Skin of body (tissue), 2 donors: ENCODE results near the gene TRAF4.

DNA sequence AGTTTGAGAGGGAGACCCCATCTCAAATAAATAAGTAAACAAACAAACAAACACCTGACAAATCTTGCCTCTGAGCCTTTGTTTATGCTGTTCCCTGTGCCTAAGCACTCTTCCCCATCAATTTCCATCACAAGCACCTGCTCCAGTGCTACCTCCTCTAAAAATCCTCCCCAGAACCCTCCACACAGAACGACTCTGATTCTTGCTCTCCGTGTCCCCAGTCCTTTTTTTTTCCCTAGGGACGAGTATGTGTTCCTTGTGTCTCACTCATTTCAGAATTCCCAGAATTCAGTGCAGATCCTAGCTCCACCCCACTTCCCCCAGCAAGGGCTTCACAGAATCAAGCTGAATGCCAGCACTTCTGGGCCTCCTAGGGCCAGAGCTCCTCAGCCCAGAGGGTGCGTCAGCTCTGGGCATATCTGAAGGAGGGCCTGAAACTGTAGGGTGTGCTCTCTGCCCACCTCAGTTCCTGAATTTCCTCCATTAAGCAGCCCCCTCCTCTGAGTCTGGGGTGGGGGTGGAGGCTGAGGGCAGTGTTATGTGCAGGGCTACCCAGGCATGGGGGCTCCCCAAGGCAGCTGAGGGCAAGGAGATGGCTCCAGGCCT is 6.7 kb downstream of the UNC119 start:
- RAMPAGE, long total RNA: no peak

- RAMPAGE, long total RNA: no peak
These were observed 510 bp downstream of the SPAG5 start for GRCh38 chr17:28598197-28598832.

GRCh38 chr17:28611414-28612211 is 2.4 kb downstream of the RSKR start:
- RAMPAGE, long total RNA: no peak

DNA sequence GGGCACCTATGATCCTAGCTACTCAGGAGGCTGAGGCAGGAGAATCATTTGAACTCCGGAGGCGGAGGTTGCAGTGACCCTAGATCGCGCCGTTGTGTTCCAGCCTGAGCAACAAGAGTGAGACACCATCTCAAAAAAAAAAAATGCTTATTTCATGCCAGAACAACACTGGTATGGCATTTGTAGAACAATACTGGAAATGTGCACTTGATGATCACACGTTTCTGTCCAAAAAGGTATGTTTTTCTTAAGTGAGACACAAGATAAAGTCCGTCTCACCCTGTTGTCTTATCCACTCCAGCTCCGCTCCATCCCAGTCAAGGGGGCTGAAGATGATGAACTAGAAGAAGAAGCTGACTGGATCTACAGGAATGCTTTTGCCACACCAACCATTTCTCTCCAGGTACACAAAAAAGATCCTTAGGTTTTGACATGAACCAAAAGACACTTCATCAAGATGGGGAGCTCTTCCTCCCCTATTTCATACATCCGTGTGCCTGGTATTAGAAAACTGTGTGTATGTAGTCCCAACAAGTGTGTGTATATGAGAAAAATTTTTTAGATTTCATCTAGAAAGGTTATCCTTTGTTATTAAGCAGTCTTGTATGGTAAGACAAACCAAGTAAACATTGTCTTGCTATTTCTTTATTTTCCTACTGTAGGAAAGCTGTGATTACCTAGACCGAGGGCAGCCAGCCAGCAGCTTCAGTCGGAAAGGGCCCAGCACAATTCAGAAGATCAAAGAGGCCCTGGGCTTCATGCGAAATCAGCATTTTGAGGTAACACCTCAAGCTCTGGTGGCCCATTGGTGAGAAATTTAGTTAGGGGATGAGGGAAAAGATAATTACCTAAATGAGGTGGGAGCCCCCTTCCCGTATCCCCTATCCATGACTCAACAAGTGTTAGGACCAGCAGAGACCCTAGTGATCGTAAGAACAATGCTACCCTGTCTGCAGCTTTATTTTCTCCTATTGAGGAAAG is 15.7 kb downstream of the SUPT6H start:
- RAMPAGE, long total RNA: no peak

GRCh38 chr17:28684134-28685118 is 22.4 kb downstream of the SUPT6H start:
- RAMPAGE, long total RNA: no peak

DNA sequence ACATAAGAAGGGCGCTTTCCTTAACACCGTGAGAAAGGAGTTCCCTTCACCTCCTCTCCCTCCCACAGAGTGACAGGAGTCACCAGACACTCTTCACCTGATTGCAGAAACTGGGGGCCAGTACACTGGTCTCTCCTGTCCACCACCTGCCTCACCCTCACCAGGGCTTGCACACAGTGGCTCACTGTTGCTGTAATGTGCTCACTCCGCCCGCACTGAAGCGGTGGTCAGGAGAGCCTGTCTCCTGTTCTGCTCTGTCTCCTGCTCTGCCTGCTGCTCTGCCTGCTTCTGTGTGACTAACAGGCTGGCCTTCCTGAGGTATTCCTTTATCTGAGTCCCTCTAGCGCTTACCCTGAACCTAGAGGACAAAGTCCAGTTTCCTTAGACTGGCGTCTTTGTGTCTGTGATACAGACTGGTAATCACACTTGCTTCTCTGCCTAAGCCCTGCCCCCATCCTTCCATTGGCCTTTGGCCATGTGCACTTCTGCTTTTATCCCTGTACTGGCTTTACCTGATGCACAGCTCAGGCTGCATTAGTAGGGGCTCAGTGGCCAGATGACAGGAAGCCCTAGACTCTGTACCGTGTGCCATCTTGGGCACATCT is 13.4 kb downstream of the PROCA1 start:
- RAMPAGE, long total RNA: no peak

GRCh38 chr17:28703796-28704946 is 7.5 kb downstream of the PROCA1 start:
- RAMPAGE, long total RNA: no peak

GRCh38 chr17:28720093-28720471 is 297 bp downstream of the RPL23A start:
- RAMPAGE, long total RNA: no peak

DNA sequence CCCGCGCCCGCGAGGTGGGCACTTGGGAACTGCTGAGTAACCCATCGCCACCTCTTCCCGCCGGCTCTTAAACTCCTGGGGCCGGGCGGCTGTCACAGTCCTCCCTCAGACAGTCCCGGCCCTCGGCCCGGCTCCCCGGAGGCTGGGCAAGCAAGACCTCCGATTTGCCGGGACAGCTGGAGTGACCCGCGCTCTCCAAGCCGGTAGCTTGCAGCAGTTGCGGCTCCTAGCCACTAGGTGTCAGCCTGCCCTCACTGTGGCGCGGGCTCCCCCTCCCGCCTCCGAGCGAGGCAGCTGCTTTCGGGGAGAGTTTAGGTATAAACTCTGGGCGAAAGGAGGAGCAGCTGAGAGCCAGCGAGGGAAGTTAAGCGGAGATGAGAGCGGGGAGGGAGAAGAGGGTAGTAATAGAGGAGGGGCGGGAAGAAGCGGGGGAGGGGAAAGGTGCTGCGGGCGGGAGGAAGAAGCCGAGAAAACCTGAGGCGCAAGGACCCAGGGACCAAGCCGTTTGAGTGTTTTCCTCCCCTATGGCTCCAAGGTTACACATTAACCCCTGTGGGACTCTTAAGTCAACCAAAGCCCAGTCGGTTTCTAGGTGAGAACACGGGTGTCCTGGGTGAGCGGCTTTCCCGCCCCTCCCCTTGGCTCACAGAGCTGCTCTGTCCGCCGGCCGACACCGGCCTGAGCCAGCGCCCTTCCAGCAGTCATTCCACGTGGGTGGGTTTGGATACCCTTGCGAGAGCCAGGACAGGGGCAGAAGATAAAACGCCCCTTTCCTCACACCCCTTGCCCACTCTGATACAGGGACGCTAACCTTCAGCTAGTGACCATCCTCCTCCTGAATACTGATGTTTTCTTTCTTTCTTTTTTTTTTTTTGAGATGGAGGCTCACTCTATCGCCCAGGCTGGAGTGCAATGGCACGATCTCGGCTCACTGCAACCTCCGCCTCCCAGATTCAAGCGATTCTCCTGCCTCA is 1.0 kb upstream of the TLCD1 start:
- RAMPAGE, long total RNA: no peak

DNA sequence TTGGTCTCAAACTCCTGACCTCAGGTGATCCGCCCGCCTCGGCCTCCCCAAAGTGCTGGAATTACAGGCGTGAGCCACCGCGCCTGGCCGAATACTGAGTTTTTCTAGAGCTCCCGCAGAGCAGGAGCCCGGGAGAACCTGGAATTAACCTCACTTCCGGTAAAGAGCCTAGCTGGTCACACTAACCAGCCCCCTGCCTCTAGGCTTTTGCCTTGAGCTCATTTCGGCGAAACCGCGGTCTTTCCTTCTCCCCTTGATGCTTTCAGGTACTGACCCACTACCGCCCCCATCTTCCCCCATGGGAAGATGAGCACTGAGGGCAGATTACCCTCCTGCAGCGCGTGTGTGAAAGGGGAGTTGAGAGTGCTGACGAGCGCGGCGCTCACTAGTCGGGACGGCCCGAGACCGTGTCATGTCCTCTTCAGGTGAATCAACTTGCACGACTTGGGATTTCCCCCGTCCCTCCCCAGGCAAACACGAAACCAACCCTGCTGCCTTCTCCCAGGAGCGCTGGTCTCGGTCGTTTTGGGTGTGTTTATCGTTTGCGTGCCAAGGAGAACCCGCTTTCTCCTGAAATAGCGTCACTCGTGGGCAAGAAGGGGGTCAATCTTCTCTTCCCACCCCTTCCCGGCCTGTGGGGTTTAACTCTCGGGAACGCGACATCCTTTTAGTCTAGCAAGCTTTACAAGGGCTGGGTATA is 606 bp upstream of the NEK8 start:
- RAMPAGE, long total RNA: no peak

- RAMPAGE, long total RNA: no peak
These were observed at the start of gene TRAF4 for GRCh38 chr17:28743955-28744745. TSS of gene TRAF4 (plus strand) at chr17:28744011.

DNA sequence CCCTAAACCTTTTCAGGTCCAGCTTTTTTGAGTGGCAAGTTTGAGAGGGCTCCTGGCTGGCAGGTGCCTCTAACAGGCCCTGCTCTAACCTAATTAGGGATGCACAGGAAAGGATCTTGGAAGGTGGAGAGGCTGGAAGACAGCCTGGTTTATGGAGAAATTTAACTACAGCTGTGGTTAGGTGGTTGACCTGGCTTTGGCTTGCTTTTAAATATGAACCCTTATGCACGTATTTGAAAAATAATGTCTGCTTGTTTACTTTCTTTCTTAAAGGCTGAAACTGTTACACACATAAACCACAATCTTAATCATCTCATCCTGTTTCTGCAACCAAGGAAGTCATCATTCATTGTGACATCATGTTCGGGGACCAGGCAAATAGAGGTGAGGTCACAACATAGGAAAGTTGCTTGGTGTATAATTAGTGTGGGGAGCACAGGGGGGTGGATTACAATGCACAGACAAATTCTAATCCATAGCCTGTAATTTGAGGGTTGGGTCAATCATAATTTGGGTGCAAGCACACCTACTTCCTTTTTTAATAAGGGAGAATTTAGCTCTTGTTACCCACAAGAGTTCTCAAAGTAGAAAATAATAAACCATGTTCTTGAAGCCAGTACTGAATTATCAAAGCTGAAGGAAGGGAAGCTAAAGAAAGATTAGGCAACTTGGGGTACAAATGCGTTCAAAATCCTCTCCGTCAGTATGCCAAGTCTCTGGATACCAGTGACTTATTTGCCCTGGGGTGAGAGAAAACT is 23.2 kb upstream of the DHRS13 start:
- RAMPAGE, long total RNA: no peak

DNA sequence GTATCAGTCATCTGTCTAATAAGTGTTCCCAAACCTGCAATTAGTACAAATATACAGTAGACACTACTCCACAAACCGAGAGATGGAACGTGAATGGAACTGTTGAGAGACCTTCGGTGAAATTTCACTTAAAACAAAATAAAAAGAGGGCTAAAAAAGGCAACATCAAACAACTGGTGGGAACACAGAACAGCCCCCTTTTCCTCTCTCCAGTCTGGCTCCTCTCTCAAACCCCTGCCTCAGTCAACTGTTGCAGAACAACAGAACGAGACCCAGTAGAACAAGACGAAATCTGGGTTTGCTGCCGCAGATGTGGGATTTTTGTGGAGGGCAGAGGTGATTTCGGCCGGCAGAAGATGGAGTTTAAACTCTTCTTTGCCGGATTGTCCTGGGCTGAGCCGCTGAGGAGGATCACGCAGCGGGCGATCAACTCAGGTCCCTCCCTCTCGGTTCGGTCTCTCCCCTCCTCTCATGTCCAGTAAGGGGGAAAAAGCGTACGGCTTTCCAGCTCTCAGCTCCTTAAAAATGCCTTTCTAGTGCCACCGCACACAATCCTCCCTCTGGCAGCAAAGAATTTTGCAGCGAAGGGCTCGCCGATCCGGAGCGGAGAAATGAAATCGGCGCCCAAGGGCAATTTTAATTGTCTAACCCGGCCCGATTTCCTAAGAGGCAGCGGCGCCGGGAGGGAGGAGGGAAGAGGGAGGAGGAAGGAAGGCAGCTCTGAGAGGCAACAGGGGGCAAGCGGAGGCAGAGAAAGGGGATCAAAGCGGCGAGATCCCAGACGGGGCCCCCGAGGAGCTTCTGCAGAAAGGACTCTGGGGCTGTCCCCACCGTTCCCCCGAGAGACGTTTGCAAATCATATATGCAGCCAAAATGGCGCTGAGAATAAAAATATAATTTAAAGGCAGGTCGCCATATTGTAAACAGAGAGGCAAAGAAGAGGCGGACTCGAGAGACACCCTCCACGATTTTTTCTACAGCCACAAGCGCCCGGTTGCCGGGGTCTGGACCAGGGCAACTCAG is 2.4 kb downstream of the PHF12 start:
- RAMPAGE, long total RNA: no peak

DNA sequence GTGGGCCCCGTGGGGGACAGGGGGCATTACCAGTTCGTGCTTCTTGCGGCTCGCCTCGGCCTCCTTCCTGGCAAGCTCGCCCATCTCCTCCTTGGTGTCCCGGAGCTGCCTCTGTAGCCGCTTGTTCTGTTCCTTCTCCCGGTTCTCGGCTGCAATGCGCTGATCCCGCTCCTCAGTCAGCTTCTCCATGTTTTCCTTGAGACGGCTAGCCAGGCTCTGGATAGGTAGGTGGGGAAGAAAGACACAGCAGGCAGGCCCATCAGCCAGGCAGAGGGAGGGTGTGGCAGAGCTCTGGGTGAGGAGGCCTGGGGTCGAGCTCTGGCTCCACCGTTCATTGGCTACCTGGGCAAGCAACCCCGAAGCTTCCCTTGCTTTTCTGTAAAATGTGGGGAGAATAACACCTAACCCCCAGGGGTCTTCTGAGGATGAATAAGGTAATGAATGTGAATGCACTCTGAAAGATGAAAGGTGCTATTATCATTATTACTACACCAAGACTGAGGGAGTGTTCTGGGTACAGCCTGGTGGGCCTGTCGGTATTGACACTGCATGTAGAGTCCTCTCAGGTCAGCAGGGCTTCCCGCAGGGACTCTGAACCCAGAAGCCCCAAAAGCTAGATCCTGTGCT is 44.1 kb downstream of the PIPOX start:
- RAMPAGE, long total RNA: no peak

- RAMPAGE, long total RNA: no peak
These were observed 63.7 kb downstream of the MYO18A start for GRCh38 chr17:29116310-29117024.

DNA sequence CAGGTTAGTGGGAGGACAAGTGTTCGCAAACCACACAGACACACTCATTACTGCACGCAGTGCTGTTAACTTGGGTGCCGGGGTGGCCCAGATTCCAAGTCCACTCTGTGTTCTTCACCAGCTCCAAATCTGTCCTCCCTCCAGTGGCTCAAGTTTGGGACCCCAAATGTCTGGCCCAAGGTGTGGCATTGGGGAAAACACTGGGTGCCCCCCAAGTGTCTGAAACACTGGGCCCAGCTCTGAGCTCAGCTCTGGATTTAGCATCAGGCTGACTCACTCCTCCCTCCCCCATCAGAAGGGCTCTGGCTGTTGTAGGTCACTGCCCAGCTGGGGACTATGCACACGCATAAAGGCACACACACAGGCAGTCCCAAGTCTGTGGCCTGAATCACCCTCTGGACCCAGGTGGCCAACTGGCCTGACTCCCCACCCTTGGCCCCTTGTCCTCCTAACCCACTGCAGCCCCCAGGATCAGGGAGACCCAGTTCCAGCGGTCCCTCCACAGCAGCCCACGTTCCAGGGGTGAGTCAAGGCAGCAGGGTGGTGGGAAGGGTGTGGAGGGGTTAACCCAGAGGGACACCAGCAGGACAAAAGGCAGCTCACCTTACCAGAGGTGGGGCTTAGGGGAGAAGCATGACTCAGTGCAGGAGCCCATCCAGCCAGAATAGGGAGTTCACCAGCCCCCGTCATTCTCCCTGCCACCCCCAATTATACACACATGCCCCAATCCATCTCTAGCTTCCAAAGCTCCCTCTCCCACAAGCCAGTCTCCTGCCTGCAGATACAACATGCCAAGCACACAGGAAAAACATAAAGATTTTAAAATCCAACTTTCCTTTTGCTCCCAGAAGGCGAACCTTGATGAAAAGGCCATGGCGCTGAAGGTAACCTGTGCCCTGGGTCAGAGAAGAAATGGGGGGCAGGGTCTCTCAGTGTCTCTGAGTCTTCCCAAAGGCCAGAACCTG is 47.0 kb downstream of the MYO18A start:
- RAMPAGE, long total RNA: no peak

GRCh38 chr17:29260104-29260850 is 13.6 kb downstream of the CRYBA1 start:
- RAMPAGE, long total RNA: no peak

DNA sequence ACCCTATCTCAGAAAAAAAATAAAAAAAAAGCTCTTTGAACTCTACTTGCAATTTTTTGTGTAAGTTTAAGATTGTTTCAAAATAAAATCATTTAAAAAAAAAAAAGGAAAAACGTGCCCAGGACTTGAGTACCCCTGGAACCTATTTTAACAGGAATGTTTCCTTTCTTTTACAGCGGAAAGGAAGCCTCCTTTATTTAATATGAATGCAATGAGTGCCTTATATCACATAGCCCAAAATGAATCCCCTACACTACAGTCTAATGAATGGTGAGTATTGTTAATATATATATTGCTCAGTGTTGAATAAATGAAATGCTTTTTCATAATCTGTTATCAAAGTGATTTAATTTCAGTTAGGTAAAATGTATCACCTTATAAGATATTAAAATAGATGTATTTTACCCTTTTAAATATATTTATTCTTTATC is 77.3 kb downstream of the ABHD15 start:
- RAMPAGE, long total RNA: no peak

- RAMPAGE, long total RNA: no peak
These were observed 23.8 kb downstream of the ABHD15 start for GRCh38 chr17:29542805-29543685.

DNA sequence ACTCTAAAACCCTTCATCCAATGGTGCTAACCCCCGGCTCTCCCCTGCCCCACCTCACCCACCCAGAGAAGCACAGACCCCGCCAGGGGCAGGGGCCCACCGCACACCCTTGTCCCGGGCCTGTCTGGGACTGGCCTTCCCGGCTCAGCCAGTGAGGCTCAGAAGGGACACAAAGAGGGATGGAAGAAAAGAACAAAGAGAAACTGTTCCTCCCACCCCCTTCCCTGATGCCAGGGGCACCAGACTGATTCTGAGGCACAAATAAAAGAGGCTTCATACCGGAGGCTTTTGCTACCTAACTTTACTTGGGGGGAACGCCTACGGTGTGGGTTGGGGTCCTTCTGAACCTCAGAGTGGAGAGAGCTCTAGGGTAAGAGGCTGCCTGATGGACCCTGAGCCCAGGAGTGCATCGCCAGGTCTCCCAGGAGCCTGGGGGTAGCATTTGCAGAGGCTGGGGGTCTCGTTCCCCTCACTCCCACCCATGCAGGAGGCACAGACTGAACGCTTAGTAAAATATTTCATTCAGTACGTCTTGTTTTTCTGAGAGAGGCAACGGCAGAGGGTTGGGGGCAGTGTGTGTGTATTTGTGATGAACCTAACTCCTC is 8.1 kb downstream of the CORO6 start:
- RAMPAGE, long total RNA: no peak